ENCODE data around the genes SMIM10L2A, MAP7D3, BRS3, ARHGEF6, ZIC3, SPANXN4 and CXorf51B.

GRCh38 chrX:135421416-135422634 lies at the start of gene SMIM10L2A:
TSS of gene SMIM10L2A (plus strand) at chrX:135421944.
- RRBS, 2 experiments: 5% methylated on average over 4 to 19 of the region's 124 CpGs

DNA sequence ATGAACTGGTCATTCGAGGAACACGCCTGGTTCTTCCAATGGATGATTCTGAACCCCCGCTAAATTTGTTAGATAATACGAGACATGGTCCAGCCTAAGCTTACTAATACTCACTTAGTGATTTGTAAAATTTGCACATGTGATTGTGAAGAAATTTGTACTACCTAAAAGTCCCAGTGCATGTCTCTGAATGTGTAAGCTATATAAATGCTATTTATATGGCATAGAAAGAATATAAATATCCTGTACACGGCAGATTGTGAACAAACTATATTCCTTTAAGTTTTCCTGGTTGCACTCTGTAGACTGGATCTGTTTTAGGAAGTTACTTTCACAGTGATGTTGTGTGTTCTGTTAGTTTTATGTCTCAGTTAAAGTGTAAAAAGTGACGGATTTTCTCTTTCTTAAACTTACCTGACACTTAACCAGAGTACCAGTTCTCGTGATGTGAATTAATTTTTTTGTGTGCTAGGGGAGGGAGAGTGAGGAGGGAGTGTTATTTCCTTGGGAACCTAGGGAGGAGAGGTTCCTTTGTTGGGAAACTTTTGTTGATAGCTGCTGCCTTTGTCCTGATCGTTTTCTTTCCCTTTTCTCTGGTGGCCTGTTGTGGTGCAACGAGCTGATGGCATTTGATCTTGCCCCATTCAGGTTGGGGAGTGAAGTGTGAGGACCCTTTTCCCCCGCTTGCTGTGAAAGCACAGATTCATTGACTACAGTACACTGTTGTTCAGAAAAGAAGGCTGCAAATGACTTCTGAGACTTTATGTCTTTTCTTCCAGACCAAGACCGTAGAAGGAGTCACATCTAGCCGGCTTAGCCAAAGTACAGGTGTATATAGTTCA lies 59.6 kb downstream of the SLC9A6 start:
- RRBS, 2 experiments: no CpG with 5 or more reads among the region's 12 CpGs

- RRBS, 2 experiments: no CpG with 5 or more reads among the region's 7 CpGs
Observed at GRCh38 chrX:136045469-136046227, 60.4 kb downstream of the SLC9A6 start.

DNA sequence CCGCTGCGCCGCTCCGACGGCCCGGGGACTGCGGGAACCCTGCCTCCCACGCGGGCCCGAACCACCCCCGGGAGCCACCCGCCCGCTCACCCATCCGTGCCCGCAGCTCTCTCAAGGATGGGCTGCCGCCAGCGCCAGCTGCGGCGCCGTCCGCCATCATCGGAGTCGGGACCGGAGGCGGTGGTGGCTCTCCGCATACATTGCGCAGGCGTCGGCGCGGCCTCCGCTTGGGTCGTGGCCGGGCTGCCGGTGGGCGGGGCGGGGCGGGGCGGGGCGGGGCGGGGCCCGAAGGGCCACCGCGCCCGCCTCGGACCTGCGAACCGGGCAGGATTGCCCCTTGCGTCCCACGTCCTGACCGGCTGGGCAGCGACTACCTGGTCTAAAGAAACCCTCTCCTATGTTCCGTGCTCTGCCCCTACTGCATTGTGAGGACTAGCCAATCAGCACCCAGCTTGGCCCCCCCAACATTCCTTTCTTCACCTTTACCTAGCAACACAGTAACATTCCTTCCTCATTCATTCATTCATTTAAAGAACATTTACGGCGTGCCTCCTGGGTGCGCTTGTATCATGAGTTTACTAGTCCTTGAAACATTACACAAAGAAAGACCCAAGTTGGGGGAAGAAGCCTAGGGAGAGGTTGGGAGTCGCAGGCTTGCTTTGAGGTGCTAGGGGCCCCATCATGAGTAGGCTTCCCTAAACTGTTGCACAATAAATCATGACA lies at the start of gene MAP7D3:
MAP7D3 (minus strand) TSS at position 202 of the 723 bp plus-strand sequence.
- RRBS, 2 experiments: 1 to 16% methylated on average over 28 to 32 of the region's 57 CpGs

DNA sequence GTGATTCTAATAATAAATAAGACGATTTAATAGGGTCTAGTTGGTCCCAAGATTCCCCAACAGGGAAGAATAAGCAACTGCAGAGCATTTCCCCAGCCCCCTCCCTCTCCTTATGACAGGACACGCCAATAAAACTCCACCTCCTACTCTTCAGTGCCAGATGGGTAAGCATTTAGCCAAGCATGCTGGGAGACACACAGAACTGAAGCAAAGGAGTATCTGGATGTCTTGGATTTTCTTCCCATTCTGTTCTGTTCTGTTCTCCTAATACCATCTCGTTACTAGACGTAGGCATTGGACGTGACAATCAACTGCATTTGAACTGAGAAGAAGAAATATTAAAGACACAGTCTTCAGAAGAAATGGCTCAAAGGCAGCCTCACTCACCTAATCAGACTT lies at the start of gene BRS3:
BRS3 (plus strand) TSS at position 195 of the 399 bp plus-strand sequence.
- RRBS, 2 experiments: no CpG with 5 or more reads among the region's 5 CpGs

- RRBS, 2 experiments: no CpG with 5 or more reads among the region's 3 CpGs
Observed at GRCh38 chrX:136509971-136510324, 12.6 kb downstream of the HTATSF1 start.

DNA sequence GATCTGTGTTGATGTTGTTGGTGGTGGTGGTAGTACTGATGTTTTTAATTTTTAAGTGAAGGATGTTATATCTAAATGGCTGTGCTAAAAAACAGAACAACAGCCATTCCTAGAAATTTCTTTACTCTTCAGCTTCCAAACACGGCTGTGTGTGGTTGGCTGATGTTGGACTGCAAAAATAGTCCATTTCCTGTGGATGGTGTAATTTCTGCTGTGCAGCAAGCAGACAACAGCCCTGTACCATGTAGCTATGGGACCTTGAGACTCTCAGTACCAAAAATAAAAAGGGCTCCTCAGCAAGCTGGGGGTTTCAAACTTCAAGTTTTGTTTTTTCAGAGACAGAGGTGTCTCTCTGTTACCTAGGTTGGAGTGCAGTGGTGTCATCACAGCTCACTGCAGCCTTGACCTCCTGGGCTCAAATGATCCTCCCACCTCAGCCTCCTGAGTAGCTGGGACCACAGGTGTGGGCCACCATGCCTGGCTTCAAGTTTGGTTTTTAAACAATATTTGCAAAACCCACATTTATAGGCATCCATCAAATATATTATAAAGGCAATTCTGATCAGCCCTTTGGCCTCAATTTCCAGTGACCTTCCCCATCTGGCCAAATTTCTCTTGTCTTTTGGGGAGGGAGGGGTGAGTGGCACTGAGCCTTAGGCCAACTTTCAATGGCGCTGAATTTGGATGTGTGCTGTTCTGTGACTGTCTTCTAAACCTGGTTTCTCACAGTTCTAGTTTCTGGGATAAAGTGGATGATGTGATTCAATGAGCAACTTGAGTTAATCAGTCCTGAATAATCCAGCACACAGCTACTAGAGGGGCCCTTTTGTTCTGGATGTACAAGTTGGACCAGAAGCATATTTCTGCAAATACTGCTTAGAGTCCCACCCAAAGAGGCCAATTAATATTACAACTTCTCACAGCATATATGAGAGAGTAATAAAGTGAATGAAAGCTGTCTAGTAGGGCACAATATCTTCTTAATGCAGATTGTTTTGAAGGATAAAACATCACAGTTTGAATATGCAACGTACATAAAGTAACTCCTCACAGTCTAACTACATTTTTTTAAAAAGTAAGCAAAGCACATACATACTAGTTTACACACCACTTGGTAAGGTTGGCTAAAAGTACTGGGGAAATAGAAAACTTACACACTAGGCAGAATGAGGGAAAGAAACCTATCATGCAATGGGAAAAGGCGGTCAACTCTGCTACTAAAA lies 18.5 kb downstream of the CD40LG start:
- RRBS, 2 experiments: no CpG with 5 or more reads among the region's 4 CpGs

DNA sequence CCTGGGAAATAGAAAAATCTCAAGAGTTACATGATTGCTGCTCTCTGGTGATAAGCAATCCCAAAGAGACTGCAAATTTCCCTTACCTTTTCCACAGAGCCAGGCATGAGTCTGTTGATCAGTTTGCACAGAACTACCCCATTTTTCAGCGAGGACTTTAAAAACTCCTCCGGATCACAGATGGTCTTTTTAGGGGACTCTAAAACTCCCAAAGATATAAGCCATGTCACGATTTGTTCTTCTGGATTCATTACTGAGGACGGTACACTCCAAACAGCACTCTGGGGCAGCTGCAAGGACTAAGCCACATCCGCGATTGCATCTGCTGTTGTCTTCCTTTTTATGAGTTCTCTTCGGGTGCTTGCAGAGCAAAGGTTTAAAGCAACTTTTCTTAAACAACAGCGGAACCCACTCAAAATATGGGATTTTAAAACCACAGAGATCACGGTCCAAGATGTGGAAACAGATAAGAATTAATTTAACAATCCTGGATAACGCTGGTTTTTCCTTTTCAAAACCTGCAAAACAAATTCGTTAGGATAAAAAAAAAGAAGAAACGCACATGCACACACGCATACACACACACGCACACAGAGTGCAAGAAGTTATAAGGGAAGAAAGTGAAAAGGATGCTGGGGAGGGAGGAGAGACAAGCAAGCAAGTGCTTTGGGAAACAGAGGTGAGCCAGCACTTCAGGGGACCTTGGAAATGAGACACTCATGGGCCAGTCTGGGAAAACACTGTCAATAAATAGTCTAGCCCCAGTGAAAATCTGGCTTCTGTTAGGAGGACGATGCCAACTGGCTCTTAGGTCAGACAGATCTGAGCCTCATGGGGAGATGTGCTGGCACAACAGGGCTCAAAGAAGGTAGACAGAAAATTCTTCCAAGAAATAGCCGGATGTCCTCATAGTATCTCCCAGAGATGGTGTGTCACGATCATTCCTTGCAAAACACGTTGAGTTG lies at the start of gene ARHGEF6:
ARHGEF6 (minus strand) TSS at position 301 of the 965 bp plus-strand sequence.
- RRBS, 2 experiments: no CpG with 5 or more reads among the region's 18 CpGs

DNA sequence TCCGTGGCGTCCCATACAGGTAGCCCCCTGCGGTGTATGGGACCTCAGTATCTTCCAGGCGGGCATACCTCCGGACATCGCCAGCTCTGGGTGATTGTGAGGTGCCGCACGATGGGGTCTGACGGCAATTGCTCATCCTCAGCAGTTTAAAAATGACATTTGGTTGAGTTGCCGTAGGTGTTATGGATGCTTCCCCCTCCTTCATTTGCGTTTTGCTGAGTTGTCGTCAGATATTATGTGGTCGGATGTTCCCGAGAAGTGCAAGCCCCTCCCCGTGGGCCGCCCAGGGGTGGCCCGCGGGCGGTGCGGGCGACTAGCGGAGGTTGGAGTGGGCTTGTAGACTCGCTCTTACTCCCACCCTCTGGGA lies 18.3 kb upstream of the GPR101 start:
- RRBS, 2 experiments: no CpG with 5 or more reads among the region's 23 CpGs

GRCh38 chrX:137564073-137564730 lies 1.7 kb upstream of the ZIC3 start:
- RRBS, 2 experiments: no CpG with 5 or more reads among the region's 12 CpGs

DNA sequence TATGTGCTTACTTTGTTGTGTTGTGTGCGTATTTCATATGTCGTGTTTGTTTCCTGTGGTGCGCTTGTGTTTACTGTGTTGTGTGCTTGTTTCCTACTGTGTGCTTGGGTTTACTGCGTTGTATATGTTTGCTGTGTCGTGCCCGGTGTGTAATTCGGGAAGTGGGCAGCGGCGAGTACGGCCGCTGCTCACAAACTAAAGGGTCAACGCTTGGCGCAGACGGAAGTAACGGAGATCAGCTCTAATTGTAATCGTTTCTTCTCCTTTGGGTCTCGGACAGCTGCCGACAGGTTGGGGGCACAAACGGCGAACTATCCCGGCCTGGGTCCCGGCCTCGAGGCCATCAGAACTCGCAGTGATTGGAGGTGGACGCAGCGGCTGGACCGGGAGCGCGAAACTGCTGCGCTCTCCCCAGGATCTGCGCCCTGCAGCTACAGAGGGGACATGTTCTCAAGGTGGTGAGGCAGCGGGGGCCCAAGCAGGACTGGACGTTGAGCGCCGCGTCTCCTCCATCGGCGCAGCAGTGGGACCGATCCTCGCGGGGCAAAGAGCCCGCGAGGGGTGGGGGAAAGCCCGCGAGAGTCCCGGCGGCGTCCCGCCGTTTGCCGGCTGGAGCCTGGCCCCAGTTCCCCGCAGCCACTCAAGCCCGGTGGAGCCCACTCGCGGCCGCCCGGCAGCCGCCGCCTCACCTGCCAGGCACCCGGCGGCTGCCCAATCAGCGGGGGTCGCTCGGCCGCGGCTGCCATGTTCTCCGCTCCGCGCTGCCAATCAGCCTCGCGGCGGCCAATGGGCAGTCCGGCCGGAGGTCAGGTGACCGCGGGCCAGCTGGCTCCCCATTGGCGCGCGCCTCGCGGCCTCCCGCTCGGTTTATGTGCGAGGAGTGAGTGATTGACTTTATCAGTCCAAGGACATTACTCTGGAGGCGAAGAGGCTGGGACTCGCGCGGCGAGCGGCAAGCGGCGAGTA lies at the start of gene ZIC3:
ZIC3 (plus strand) TSS at position 897 of the 966 bp plus-strand sequence.
- RRBS, 2 experiments: under 1 to 22% methylated on average over 9 of the region's 92 CpGs

DNA sequence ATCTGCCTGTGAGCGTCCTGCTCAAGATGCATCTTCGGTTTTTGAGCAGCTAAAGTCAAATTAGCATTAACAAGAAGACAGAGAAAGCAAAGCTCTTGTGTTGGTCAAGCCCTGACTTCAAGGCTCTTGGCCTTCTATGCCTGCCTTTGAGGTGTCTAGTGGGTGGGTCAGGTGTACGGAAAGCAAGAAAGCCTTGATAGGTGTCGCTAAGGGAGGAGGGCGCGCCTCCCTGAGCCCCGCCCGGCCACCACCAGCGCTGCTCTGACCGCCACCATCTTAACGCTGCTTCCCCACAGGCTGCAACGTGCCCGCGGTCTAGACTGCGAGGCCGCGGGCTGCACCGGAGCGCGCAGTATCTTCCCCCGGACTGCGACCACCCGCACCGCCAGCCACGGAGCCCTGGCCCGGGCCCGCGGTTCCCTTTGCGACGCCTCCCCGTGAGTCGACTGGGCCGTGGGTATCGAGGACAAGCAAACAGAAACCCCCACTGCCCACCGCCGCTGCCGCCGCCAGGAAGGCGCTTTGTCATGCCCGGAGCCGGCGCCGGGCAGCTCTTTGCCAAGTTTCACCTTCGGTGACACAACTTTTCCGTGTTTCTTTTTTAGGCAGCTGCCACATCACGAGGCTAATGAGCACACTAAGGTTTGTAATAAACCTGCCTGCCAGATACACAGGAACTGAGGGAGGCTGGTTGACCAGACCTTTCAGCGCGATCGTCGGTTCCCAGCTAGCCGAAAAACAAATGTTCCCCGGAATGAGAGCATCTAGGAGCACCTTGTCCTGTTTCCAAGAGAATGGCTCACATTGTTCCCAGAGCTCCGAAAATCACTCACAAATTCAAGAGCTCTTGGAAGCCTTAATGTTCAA lies 335.8 kb upstream of the F9 start:
- RRBS, 2 experiments: 4 to 11% methylated on average over 15 of the region's 53 CpGs

GRCh38 chrX:139931678-139931874 lies 1.3 kb downstream of the ATP11C start:
- RRBS, 2 experiments: under 1 to 7% methylated on average over 8 to 10 of the region's 12 CpGs

DNA sequence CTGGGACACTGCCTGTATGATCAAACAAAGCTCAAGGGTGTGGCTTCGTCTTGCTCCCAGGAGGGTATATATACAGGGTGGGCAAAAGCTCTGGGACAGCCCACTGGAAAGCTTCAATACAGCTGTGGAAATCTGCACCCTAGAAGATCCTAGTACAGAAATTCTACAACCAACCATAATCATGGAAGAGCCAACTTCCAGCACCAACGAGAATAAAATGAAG lies at the start of gene SPANXN4:
SPANXN4 (plus strand) TSS at position 95 of the 223 bp plus-strand sequence.
- RRBS, 2 experiments: no CpG with 5 or more reads among the region's 2 CpGs

DNA sequence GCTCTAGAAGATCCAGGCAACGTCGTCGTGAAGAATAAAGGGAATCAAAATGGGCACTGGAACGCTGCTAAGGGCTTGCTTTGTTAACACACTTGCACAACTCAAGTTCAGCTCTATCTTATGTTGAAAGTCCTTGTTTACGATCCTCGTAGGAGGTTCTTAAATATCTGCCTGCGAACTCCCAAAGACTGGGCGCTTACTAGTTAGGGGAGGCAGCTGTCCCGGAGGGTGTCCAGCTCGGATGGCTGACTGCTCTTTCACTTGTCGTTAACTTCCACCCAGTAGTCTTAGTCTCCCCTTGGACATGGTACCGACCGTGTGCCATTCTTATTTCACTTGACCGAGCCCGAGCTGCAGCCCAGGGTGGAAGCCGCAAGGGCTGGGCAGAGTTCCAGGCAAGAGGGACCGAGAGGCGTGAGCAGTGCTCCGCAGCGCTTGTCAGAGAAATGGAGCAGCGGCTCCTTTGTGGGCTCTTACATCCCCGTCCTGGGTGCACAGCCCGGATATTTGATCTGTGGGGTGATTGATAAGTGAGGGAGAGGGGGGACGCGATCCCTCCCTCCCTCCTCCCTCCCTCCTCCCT lies 393 bp upstream of the SLITRK2 start:
- RRBS, 2 experiments: no CpG with 5 or more reads among the region's 25 CpGs

GRCh38 chrX:146809522-146809827 lies at the start of gene CXorf51B:
TSS of gene CXorf51B (plus strand) at chrX:146809771.
- RRBS, 2 experiments: no CpG with 5 or more reads among the region's 2 CpGs

DNA sequence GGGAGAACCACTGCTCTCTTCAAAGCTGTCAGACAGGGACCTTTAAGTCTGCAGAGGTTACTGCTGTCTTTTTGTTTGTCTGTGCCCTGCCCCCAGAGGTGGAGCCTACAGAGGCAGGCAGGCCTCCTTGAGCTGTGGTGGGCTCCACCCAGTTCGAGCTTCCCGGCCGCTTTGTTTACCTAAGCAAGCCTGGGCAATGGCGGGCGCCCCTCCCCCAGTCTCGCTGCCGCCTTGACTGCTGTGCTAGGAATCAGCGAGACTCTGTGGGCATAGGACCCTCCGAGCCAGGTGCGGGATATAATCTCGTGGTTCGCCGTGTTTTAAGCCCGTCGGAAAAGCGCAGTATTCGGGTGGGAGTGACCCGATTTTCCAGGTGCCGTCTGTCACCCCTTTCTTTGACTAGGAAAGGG lies 147.7 kb downstream of the FMR1NB start:
- RRBS, 2 experiments: no CpG with 5 or more reads among the region's 19 CpGs

DNA sequence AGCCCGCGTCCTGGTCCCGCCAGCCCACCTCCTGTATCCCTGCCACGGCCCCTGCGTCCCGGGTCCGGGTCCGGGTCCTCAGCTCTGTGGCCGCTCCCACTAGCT lies 220 bp upstream of the AFF2 start:
- RRBS, 2 experiments: no CpG with 5 or more reads among the region's 9 CpGs

GRCh38 chrX:148501621-148501874 lies 1.1 kb downstream of the AFF2 start:
- RRBS, 2 experiments: no CpG with 5 or more reads among the region's 17 CpGs

DNA sequence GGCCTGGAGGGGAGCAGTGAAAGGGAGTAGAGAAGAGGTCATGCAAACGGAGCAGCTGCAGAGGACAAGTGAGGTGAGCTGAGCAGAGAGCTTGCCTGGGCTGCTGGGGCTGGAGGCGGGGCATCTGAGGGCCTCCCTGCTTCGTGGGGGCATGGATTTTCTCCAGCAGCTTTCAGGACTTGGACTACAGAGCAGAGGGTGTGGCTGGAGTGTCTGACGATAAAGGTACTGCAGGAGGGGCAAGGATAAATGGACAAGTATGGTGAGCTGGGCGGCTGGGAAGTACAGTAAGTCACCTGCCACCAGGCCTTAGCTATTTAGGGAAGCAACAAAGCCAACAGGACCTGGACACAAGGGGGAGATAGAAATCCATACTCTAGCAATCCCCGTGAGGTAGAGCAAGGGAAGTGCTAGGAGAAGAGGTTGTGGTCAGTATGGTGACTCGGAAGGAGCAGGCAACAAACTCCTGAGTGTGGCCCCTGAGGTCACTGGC lies 11.1 kb downstream of the IDS start:
- RRBS, 2 experiments: no CpG with 5 or more reads among the region's 7 CpGs